ENCODE measurements around the genes WDR75, MFSD6 and NAB1.

GRCh38 chr2:189337850-189338049, 103.5 kb upstream of the WDR75 start:
- PRO-cap, result no peak

GRCh38 chr2:189440972-189442104, at the start of gene WDR75:
Gene WDR75, plus strand, starts transcription at chr2:189441474.
- PRO-cap, result bidirectional peak, plus-strand start at chr2:189441385, minus-strand start at chr2:189441111; unidirectional peak, plus-strand start at chr2:189441489; unidirectional peak, plus-strand start at chr2:189441654

DNA sequence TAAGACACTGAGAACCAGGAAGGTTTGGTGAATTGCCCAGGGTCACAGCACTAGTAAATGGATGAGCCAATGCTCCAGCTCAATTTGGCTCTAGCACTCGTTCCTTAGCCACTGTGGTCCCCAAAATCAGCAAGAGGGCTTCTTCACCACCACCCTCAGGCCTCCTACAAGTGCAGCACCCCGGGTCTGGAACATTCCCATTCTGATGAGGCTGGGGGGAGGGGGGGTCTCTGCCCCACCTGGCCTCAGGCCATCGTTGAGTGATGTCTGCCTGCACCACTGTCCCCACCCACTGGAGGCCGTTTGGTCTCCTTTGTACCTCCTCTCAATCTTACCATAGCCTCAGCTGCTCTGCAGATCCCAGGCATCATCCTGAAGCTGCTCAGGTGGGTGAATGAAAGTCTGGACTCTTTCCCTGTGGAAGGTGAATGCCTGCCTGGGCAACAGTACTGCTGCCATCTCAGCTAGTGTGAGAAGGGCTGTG, 42.3 kb downstream of the WDR75 start:
- PRO-cap, result no peak

DNA sequence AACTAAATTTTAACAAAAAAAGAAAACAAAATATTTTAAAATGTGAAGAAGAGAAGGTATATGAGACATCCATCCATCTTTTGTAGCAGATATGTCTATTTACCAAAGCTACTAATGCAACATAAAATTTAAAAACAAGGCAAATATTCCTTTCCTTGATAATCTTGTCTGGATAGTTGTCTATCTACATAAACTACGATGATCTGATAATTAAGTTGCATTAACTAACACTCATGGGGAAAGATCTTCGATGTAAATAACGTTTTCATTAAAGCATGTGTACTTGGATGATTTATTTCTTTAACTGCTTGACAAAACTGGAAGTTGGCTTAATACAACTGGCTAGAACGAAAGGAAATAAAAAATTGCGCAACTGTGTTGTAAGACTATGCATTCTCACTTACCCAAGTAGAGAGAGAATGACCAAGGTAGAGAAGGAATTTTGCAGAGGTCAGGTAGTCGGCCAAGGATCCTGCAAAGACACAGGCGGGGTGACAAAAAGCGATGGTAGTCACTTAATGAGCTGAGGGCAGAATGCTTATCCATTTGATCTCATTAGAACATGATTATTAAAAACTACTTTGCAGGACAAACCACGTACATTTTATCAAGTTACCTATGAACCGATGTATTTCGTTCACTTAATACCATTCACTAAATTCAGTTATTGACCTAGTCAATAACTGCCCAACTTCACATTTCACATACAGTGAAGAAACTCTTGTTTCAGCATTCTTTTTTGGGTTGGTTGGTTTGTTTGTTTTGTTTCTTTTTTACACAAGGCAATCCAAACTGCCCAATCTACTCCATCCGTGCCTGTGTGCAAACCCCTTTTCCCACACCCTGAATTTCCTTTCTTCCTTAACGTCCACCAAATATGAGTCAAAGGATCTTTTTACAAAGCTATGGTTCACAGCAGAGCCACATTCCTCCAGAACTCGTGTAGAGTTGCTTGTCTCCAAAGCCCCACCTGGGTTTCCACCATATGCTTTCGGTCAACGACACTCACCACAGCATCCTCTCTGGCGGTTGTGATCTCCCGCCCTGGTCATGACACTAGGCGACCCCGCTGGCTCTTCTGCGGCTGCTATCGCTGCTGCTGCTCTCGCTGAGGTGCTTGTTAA, 815 bp downstream of the SLC40A1 start:
- PRO-cap, result no peak

GRCh38 chr2:189581262-189581852, 771 bp upstream of the SLC40A1 start:
- PRO-cap, result no peak

DNA sequence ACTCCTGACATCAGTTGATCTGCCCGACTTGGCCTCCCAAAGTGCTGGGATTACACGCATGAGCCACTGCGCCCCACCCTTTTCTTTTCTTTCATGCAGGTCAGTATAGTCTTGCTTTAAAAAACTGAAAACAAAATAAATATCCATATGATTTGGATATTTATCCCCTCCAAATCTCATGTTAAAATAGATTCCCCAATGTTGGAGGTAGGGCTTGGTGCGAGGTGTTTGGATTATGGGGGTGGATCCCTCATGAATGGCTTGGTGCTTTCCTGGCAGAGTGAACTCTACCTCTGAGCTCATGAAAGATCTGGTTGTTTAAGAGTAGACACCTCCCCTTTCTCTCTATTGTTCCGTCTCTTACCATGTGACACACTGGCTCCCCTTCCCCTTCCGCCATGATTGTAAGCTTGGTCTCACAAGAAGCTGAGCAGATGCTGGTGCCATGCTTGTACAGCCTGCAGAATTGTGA, 1.1 kb downstream of the ANKAR start:
- PRO-cap, result no peak

GRCh38 chr2:190241692-190242490, 61.2 kb downstream of the C2orf88 start:
- PRO-cap, result no peak

DNA sequence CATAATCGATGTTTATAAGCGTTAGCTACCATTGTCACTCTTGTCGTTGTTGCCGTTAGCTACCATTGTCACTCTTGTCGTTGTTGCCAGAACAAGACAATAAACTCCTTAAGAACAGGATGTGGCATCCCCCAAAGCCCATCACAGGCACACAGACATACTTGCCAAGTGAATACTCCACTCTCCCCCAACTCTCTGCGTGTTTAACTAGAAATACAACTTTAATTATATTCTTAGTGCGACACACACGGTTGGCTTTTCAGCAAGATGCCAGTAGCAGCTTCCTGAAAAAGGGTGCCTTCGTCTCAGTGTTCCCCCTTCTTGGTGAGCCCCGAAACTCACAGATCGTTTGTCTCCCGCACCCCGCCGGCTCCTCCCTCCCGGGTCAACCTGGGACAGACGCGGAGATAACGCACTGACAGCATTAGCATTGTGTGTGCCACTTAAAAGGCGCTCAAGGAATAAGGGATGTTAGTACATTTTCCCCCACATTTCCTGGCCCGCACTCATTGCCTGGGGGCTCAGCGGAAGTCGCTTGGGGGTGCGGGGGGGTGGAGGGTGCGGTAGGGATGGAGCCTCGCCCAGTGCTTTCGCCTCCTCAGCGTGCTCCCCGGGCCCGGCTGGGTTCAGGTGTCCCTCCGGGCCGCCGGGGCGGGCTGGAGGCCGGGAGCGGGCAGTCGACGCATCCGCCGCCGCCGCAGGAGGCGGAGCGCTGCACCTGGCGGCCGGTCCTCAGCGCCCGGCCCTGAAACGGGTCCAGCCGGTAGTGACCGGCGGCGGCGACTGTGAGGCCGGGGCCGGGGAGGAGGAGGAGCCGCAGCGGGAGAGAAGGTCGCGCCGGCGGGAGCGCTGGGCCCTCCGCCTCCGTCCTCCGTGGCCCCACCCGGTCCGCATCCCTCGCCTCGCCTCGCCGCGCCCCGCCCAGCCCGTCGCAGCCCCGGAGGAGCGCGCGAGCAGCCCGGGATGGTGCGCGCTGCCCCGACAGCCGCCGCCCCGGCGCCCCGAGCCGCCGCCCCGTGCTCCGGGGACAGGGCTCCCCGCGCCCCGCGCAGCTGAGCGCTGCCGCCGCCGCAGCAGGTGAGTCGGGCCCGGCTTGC, at the start of gene MFSD6:
MFSD6 (plus strand) TSS at position 929 of the 1,097 bp plus-strand sequence.
- PRO-cap, result bidirectional peak, plus-strand start at position 795 of the sequence, minus-strand start at position 785 of the sequence

DNA sequence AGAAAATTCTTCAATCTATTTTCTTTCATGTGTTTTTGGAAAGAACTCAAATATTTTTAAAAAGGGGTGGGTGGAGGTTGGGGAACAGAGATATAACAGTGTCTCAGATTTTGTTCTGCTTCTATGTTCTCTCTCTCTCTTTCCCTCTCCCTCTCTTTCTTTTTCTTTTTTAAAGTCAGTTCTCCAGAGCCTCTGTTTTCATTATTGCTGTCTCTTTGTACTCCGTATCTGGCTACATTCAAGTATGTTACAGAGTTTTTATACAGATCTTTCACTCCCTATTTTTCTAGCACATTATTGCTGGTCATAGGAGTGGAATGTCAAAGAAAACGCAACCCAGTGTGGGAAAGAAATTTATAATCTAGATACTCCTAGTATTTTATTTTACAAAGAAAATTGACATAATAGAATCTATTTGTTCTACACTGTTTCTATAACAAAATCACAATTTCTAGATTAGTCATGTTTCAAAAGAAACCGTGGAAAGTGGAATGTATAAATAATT, 11.2 kb upstream of the NEMP2 start:
- PRO-cap, result no peak

- PRO-cap, result no peak
These were observed 728 bp upstream of the NAB1 start for GRCh38 chr2:190648161-190648549.

- PRO-cap, result bidirectional peak, plus-strand start at chr2:190649574, minus-strand start at chr2:190649477
These were observed at the start of gene NAB1 for GRCh38 chr2:190649022-190650063. Gene NAB1, plus strand, starts transcription at chr2:190649083.

DNA sequence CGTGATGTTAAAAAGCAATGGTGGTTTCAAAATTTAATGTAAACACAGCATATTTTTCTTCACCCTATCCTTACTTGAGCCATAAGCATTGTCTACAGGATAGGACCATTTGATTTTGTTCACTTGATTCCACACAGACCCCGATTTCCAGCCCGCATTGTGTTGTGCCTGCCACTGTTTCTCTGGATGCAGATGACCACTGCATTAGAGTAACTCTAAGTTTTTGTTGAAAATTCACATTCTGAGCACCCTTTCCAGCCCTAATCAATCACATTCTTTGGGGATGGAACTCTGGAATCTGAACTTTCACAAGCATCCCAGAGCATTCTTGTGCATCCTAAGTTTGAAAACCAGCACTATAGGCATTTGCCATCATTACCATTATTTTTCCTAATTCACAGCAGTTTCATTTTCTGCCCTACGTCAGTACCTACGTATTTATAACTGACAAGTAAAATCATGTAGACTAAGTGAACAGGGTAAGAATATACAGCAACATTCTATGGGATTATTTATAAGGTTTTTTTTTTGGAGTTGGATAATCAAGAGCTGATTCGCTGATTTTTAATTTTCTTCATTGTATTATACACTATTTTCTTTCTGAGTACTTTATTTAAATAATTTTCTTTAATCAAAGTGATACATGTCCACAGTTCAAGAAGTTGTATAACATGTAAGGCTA, 22.2 kb downstream of the NAB1 start:
- PRO-cap, result no peak

DNA sequence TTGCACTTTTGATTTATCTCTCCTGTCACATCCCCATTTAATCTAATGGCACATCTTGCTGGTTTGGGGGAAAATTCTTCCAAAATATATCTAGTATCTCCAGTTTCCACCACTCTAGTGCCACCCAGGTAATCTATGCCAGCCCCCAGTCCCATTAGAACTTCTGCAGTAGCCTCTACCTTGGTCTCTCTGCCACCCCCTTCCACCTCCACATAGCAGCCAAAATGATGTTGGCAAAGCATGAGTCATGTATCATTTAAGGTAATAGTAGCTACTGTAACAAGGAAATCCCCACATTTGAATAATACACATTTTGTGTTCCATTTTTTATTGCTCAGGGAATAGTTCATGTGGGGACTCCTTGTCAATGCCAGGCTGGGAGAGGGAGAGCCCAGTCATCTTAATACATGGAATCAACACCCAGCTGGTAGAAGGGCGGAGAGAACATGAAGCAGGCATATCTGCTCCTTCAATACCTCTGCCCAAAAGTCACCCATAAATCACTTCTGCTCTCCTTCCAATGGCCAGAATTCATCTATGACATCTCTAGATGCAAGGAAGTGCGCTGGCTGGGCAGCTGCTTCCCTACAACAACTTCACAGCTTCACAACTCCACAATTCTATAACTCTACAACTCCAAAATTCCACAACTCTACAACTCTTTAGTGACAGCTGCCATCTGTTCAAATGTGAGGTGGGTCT, 70.7 kb upstream of the GLS start:
- PRO-cap, result no peak

- PRO-cap, result no peak
These were observed 33.8 kb upstream of the GLS start for GRCh38 chr2:190846827-190847225.

DNA sequence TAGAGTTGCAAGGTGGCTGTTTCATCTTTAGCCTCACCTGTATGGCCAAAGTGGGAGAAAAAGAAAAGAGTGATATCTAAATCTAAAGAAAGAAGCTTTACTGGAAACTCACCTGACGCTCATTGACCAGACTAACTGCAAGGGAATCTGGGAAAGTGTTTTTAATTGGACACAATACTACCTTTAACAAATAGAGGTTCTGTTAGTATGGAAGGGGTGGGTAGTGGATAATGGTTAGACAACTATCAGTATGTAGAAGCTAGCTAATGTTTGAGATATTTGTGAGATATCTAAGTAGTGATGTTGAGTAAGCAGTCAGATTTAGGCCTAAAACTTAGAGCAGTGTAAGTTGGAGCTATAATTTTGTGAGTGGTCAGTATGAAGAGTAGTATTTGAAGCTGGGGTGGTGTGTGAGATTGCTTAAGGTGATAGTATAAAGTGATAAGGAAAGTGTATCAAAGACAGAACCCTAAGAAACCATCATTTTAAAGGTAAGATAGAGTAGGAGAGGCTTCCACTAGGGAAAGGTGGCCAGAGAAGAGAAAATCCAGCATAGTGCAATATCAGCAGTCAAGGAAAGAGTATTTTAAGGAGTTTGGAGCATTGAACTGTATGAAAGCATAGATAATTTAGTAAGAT, 62.4 kb downstream of the GLS start:
- PRO-cap, result no peak

DNA sequence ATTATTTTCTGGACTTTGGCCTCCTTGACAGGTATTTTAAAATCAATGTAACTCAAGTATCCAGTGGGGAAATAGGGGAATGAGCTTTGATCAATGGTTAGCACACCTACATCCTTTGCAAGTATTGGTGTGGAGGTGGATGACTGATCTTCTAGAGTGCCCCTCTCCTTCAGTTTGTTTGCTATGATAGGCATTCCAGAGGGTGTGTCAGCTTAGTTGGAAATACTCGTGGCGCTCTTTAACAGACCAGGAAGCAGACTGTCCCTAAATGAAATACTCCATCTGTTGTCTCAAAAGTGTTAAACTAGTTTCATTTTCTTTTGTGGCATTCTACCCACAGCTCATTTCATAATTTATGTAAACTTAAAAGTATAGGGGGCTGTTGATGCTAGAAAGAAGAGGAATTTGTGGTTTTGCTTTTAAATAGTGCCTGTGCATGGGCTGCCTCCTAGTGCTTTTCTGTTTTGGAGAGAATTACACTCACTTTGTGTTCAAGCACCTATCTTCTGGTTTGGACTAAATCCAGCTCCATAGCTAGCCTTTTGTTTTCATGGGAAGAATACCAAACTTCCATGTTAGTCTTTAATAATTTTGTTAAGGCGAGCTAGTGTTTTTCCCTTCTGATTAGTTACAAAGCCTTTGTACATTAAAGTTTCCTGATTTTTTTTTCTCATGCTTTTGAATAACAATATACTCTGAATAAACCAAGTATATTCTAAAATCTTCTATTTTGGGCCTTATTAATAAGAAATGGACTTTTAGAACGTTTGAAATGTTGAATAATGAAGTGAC, 66.1 kb downstream of the STAT1 start:
- PRO-cap, result no peak

GRCh38 chr2:190949755-190950544, 64.0 kb downstream of the STAT1 start:
- PRO-cap, result no peak

- PRO-cap, result no peak
These were observed 49.9 kb downstream of the STAT1 start for GRCh38 chr2:190963906-190964728.

- PRO-cap, result no peak
These were observed 8.7 kb upstream of the STAT1 start for GRCh38 chr2:191022743-191023069.

GRCh38 chr2:191025229-191025639, 11.3 kb upstream of the STAT1 start:
- PRO-cap, result no peak